Cerebral cortex (tissue), 2 donors: ENCODE measurements around a stretch of chr20.

GRCh38 chr20:4090623-4091079, 58.0 kb upstream of the SMOX start:
- PRO-cap, 2 experiments: no peak in any of the 2 experiments

DNA sequence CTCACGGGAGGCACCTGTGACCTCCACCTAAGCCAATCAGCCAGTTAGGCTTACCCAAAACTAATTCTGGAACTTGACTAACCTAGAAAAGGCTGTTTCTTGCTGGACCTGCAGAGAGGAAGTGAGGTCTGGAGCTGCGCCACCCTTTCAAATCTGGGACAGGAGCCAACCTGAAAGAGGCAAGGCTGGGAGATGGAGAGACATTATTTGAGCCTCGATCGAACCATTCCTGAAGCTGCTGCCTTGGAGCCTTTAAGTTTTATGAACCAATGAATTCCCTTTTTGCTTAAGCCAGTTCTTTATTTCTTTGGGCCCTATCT, 36.1 kb upstream of the SMOX start:
- PRO-cap, 2 experiments: no peak in any of the 2 experiments

- PRO-cap, 2 experiments: peak in 1 of 2 experiments; most common plus-strand start chr20:4168030 (in 1); most common minus-strand start chr20:4167819 (in 1)
These were observed 19.1 kb downstream of the SMOX start for GRCh38 chr20:4167587-4168257.

- PRO-cap, 2 experiments: no peak in any of the 2 experiments
These were observed 47.9 kb upstream of the ADRA1D start for GRCh38 chr20:4297103-4297323.

GRCh38 chr20:4697344-4698312, 11.4 kb downstream of the PRNP start:
- PRO-cap, 2 experiments: no peak in any of the 2 experiments

GRCh38 chr20:4702290-4703316, 16.3 kb downstream of the PRNP start:
- PRO-cap, 2 experiments: no peak in any of the 2 experiments

DNA sequence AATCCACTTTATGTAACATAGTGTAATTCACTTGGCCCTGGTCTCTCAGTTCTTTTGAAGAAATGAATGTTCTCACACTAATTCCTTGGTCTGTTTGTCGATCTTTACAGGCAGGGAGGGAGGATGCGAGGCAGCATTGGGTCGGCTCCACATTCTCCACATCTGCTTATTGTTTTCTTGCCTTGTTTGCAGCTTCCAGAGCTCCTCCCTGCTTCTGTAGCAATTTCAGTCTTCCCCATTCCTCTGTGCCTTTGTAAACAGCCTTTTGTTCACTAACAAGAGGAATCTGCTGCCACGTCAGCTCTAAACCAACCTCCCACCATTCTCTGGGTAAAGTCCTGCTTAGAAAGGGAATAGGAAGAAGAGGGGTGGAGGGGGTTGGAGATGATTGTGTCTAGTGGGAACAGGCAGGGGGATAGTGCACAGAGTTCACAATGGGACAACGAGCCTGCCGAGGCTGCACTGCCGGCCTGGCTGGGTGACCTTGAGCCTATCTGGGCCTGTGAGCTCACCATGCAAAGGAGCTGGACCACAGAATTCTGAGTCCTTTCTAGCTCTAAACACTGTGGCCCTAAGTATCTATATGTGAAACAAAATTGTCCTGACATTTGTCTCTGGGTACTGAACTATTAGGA, 1.6 kb upstream of the PRND start:
- PRO-cap, 2 experiments: peak in 1 of 2 experiments; most common plus-strand start position 432 of the sequence (in 1); most common minus-strand start position 247 of the sequence (in 1)

DNA sequence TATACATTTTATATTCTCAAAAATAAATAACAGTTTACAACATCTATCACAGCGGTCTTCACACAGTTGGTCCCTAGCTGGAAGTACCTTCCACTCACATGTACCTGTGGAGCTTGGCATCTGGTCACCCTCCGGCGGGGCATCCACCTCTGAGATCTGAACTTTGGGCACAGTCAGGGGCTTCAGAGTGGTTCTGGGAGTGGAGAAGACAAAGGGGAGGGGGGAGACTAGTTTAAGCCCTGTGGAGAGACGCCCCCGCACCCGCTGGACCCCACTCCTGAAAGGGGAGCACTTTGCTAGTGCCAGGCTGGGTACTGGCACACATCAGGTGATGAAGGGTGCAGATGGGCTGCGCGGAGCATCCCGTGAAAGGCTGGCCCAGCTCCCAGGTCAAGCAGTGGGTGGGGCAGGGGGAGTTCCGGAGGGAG, 31.0 kb downstream of the RASSF2 start:
- PRO-cap, 2 experiments: no peak in any of the 2 experiments

GRCh38 chr20:4814144-4814603, 9.2 kb downstream of the RASSF2 start:
- PRO-cap, 2 experiments: peak in 1 of 2 experiments; most common plus-strand start chr20:4814433 (in 1); most common minus-strand start chr20:4814326 (in 1)

DNA sequence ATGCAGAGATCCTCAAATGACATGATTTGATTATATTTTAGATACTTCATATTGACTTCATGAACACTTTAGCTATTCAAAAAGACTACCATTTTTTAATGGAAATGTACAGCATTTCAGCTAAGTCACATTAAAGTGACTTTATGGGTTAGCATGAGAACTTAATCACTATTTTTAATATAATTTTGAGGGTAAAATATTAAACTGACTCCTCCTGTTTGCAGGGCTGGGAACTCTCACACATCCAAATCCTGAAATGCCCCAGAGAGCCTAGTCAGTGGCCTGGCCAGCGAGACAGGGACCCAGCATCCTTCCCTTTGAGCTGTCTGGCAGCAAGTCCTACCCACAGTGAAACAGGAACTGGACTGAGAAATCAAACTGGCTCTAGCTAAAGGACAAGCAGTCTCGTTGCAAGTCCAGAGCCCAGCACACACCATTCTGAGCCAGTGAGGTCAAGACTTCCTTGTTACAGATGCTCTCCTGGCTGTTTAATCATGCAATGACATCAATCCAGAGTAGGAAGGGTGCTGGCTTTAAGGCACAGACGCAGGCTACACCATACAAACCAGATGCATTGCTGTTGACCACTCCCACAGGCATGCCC, 63.3 kb upstream of the RASSF2 start:
- PRO-cap, 2 experiments: peak in 1 of 2 experiments; most common plus-strand start position 541 of the sequence (in 1); most common minus-strand start position 253 of the sequence (in 1)

DNA sequence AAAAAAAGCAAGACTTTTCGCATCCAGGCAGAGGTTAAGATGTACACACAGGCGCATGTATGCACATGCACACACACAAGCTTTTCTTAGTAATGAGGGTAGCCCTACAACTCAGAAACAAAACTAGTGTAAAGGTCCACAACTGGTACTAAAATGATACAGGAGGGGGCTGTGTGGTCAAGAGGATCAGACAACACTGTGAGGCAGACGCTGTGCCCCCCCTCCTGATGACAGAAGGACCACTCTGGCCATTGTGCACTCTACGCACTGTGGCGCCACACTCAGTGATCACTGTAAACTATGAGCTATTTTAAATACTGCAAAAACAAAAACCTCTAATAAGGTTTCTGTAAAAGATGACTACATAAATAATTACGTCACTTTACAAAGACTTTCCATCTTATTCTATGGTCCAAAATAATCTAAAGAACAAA, 81.7 kb upstream of the RASSF2 start:
- PRO-cap, 2 experiments: peak in 1 of 2 experiments; most common minus-strand start position 260 of the sequence (in 1)

- PRO-cap, 2 experiments: no peak in any of the 2 experiments
These were observed 53.3 kb downstream of the SLC23A2 start for GRCh38 chr20:4947922-4948445.

- PRO-cap, 2 experiments: no peak in any of the 2 experiments
These were observed 34.4 kb downstream of the TMEM230 start for GRCh38 chr20:5078388-5078962.

- PRO-cap, 2 experiments: no peak in any of the 2 experiments
These were observed 674 bp downstream of the TMEM230 start for GRCh38 chr20:5112222-5112582.

GRCh38 chr20:5165226-5165889, 38.5 kb downstream of the CDS2 start:
- PRO-cap, 2 experiments: no peak in any of the 2 experiments

DNA sequence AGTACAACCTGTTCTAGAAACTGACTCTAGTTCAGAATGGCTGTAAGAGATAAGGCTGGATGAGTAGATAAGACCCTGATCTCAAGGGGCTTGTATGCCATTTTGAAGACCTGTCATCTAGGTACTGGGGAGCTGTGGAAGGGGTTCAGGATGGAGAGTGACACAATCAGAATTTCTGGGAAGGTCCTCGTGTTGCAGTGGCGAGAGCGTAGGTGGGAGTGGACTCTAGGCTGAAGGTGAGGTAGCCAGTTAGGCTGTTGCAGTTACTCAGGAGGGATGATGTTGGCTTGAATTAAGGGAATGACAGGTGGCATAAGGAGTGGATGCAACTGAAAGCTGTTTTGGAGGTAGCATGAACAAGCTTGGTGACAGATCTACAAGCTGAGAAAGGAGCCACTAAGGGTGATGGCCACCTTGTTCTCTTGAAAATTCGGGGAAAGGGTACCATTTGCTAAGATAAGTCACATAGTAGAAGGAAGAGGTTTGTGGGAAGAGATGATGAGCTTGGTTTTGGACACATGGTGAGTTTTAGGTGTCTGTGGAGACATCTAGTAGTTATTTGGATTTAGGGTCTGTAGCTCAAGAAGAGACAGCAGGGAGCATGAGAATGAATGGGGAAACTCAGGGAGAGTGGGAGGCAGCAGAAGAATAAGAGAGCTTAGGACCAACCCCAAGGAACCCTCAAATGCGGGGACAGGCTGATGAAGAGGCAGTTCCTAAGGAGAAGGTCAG, 39.2 kb downstream of the CDS2 start:
- PRO-cap, 2 experiments: no peak in any of the 2 experiments

GRCh38 chr20:5168337-5169442, 41.9 kb downstream of the CDS2 start:
- PRO-cap, 2 experiments: peak in 1 of 2 experiments; most common plus-strand start chr20:5169333 (in 1); most common minus-strand start chr20:5169024 (in 1)

DNA sequence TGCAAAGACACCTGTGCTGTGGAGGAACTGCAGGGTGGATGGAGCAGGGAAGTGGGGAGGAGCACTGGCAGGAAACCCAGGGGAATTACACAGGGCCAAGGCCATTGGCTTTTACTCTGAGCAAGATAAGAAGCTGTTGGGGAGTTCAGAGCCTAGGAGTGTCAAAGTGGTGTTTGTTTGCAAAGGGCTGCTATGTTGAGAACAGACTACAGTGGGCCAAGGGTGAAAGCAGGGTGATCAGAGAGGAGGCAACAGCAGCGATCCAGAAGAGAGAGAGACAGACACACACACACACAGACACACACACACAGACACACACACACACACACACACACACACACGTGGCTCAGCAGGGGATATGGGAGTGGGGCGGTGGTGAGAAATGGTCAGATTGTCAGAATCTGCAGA, 75.7 kb downstream of the CDS2 start:
- PRO-cap, 2 experiments: no peak in any of the 2 experiments

DNA sequence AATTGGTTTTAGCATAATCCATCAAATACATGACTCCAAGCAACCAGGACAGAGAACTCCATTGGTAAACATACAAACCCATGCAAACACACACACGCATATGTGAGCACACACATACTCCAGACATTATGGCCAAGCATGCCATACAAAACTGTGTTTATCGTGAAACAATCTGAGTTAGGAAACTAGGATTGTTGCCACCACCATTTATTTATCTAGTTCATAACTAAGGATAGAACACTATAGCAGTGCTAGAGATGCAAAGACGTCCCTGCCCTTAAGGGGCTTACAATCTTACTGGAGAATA, 66.6 kb downstream of the GPCPD1 start:
- PRO-cap, 2 experiments: no peak in any of the 2 experiments

DNA sequence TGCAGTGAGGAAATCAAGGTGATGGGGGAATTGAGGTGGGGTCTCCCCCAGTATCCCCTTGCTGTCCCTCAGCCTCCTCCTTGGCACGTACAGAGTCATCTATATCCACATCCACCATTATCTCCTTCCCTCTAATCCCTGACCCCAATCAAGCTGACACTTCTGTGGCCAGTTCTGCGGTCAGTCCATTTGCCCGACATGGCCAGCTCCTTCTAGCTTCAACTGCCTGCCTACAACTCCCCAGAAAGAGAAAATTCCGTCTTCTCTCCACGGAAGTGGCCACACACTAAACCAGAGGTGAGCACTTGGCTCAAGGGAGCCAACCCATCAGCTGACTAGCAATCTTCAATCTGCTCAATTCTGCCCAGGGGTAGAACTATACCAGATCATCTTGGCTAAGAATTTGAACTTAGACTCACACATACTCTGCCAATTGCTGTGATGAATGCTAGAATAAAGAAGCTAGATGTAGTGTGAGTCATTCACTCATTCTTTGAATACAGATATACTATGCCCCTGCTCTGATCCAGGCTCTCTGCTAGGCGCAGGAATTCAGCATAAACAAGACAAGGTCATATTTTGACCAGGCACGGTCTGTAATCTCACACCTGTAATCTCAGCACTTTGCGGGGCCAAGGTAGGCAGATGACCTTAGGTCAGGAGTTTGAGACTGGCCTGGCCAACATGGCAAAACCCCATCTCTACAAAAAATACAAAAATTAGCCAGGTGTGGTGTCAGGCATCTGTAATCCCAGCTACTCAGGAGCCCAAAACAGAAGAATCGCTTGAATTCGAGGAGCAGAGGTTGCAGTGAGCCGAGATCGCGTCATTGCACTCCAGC, 8.5 kb downstream of the GPCPD1 start:
- PRO-cap, 2 experiments: no peak in any of the 2 experiments